Adrenal gland (tissue), 7 donors: Measurements from ENCODE around the gene ZNF324B.

DNA sequence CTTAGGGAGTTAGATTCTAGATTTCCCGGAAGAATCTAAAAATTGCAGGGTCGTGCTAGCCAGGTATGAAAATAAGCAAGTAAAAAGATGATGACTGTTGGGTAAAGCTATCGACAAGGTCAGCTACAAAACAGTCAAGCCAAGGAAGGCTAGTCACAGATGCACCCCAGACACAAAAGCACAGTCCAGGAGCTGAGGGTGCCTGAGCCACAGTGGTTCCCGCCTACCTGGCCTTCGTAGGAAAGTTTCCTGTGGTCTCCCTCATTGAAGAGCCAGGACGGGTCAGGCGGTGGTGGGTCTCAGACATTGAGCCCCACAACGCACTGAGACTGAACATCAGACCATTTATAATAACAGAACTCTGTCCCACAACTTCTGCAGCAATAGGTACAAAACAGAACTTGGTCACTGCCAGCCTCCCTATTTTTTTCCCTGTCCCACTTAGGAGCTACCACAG, 829 bp upstream of the ZNF544 start:
- PRO-cap, 3 experiments = peak in 1 of 3 experiments; most common plus-strand start position 181 of the sequence (in 1)
- RAMPAGE, long total RNA, 4 experiments = no peak in any of the 4 experiments
- RRBS = no CpG with 5 or more reads among the region's 8 CpGs

GRCh38 chr19:58306249-58306689, 1.1 kb downstream of the ERVK3-1 start:
- PRO-cap, 3 experiments = no peak in any of the 3 experiments
- RAMPAGE, long total RNA, 4 experiments = no peak in any of the 4 experiments
- RRBS = no CpG with 5 or more reads among the region's 3 CpGs

- PRO-cap, 3 experiments = no peak in any of the 3 experiments
- RAMPAGE, long total RNA, 4 experiments = no peak in any of the 4 experiments
- RRBS = no CpG with 5 or more reads among the region's 3 CpGs
These were observed 9.5 kb downstream of the ZSCAN22 start for GRCh38 chr19:58336275-58336804.

- PRO-cap, 3 experiments = no peak in any of the 3 experiments
- RAMPAGE, long total RNA, 4 experiments = no peak in any of the 4 experiments
- RRBS = 63% methylated on average over 2 of the region's 9 CpGs
These were observed 4.8 kb downstream of the RNF225 start for GRCh38 chr19:58400203-58400645.

GRCh38 chr19:58409201-58409880, 892 bp downstream of the ZNF584 start:
- PRO-cap, 3 experiments = peak in 1 of 3 experiments; most common plus-strand start chr19:58409319 (in 1); most common minus-strand start chr19:58409340 (in 1)
- RAMPAGE, long total RNA, 4 experiments = no peak in any of the 4 experiments
- RRBS = no CpG with 5 or more reads among the region's 12 CpGs

- PRO-cap, 3 experiments = peak in 1 of 3 experiments; most common minus-strand start chr19:58430348 (in 1)
- RAMPAGE, long total RNA, 4 experiments = no peak in any of the 4 experiments
- RRBS = no CpG with 5 or more reads among the region's 2 CpGs
These were observed 9.8 kb downstream of the ZNF132 start for GRCh38 chr19:58430054-58430551.

GRCh38 chr19:58451131-58452364, at the start of gene ZNF324B:
ZNF324B (plus strand) TSS chr19:58451622.
- PRO-cap, 3 experiments = peak in 3 of 3 experiments; most common plus-strand start chr19:58451838 (in 3); most common minus-strand start chr19:58451425 (in 1)
- RAMPAGE, long total RNA, 4 experiments = start-site peak on the plus strand in 2 of 4 experiments, at chr19:58451602-58451660 at its widest, 22 to 48 reads per replicate
- RRBS = 1% methylated on average over 38 of the region's 98 CpGs

- PRO-cap, 3 experiments = no peak in any of the 3 experiments
- RAMPAGE, long total RNA, 4 experiments = no peak in any of the 4 experiments
- RRBS = 89% methylated on average over 5 of the region's 13 CpGs
These were observed 447 bp downstream of the SLC27A5 start for GRCh38 chr19:58511419-58511670.